Metanephros (tissue), 2 donors: ENCODE measurements around the gene FBXL22.

GRCh38 chr15:63041163-63041706, 1.3 kb upstream of the TPM1 start:
- RAMPAGE, long total RNA = no peak

DNA sequence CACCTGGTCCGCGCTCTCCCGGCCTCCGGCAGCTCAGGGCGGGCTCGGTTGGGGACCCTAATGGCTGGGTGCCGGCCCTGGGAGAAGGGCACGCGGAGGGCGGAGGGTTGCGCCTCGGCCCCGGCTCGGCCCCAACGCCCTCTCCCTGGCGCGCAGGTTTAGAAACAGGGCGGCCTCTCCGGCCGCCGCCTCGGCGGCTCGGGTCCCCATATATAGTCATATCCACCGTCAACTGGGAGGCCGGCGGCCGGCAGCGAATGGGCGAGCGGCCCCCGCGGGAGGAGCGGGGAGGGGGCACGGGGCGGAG, 273 bp upstream of the TPM1 start:
- RAMPAGE, long total RNA = no peak

DNA sequence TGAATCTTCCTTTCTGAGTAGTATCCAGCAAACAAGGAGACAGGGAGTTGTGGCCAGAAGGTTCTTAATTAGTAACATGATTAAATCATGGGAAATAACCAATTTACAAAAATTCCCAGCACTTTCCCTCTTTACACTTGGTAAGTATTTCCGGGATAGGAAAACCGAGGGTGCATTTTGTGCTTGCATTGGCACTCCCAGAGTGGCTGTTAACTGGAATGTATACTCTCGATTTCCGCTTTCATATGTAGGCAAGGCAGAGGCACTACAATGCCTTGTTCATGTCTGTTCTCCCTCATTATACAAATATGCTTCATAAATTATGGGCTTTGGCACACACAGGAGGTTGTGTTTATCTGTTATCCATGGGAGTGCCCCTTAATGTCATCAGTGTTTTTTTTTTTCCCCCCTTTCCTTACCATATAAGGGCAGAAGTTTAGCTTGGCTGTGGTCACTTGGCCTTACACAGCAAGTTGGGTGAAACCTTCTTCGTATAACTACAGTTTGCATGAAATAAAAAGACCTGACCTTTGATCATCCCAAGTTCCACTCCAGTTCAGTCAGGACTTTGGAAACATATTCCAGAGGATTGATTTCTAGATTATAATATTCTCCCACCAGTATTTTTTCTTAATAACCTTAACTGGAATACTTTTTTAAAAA, 8.7 kb downstream of the TPM1 start:
- RAMPAGE, long total RNA = no peak

DNA sequence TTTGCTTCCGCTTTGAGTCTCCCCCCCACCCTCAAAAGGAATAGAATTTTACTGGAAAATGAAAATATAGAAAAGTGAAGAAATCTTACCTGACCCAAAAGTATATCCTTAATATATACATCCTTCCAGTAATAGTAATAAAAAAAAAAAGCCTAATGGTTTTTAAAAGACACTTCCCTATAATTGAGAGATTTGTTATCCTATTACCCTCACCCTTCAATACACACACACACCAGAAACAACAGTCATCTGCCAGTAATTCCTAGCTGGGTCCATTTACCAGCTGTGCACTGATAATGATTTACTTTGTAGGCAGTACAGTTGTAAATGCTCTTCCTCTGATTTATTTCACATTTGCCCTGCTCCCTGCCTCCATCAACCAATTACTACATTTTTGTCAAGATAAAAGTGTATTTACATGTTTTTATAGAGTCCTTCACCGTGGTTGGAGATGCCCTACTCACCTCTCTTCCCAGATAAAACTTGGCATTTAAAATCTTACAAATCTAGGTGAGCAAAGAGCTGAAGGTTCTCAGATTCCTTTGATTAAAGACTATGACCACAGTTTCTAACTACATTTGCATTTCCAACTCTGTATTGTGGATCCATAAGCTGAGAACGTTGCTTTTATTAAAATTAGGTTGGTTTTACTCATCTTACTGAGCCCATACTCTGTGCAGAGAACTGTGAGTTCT, 12.5 kb downstream of the TPM1 start:
- RAMPAGE, long total RNA = no peak

DNA sequence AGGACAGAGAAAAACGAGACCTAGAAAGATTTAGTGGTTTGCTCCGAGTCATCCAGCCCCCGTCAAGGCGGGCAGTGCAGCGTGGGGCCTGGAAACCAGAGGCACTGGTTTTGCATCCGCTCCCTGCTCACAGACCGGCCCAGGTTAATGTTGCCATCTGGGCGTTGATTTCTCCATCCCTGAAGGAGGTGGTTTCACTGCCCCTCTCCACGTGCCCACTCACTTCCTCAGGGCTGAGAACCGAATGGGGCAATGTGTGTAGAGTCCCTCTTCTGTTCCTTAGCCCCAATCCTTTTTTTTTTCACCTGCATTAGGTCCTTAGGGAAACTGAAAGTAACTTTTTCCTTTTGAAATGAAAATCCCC, 32.8 kb downstream of the TPM1 start:
- RAMPAGE, long total RNA = no peak

DNA sequence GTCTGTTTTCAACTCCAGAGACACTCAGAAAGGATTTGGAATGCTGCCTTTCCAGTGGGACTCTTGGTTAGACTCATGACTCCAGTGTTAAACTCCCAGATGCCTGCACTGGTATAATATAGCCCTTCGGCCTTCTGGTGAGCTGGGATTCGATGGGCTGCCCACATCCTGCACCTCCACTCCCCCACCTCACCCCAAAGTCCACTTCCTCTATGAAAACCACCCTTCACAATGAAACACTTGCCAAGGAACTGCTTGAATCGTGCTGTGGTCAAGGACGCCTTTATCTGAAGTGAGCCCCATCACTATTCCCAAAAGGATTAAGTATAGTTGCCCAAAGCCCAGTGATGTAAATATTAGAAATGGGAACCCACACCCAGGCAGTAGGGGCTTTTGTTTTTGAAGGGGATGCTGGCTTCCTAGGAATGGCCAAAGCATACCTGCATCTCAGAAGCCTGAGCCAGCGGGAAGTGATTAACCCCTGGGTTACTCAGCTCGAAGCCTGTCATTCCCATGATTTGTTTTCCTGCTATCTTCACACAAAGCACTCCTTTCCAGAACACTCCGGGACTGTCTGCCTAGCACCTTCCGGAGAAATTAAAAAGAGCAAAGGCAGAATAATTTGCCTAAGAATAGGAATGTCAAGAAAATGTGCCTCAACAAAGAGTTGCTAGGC, 33.9 kb downstream of the TPM1 start:
- RAMPAGE, long total RNA = no peak

DNA sequence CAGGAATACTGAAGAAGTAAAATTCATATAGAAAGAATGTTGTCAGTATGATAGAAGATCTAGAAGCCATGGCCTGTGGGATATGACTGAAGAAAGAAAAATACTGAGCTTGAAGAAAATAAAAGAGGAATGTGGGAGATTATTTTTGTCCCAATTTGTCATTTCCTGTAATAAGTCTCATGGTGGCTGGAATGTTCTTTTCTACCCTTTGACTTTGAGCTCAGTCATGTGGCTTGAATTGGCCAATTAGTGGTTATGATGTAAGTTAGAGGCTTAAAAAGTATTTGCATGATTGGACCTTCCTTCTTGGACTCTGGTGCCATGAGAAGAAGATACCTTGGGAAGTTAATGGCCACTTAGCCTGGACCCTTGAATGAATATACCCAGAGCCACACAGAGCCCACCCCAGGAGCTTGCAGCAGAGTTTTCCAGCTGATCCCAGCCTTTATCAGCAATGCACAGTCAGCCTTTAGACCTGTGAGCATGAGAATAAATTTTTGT, 14.2 kb downstream of the APH1B start:
- RAMPAGE, long total RNA = no peak

GRCh38 chr15:63357701-63358234, 23.9 kb downstream of the CA12 start:
- RAMPAGE, long total RNA = no peak

GRCh38 chr15:63479576-63480158, 24.7 kb upstream of the USP3 start:
- RAMPAGE, long total RNA = no peak

GRCh38 chr15:63480422-63480721, 24.0 kb upstream of the USP3 start:
- RAMPAGE, long total RNA = no peak

DNA sequence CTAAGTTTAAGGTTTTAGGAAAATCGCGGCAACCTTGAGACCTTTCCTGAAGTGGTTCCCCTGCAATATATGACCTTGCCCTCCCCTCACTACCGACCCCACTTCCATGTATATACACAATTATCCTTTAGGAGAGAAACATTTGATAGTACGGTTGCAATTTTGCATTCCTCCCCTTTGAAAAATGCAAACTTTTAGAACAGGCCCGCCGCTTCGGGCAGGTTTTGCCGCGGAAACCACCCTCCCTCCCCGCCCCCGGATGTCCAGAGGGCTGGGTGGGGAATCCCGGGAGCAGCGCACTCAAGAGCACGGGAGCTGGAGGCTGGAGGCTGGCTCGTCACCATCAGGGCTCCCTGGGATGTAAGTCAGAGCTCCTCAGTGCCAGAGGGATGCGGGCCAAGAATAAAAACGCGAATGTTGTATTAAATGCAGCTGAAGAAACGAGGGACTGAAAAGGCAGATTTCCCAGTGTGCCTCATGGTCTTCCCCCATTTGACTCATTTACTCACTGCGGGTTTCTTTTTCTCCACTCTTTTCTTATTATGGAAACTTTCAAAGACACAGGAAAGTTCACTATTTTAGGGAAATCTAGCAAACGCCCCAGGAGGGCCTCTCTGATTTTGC, 3.1 kb upstream of the USP3 start:
- RAMPAGE, long total RNA = no peak

GRCh38 chr15:63510442-63510993, 6.1 kb downstream of the USP3 start:
- RAMPAGE, long total RNA = no peak

DNA sequence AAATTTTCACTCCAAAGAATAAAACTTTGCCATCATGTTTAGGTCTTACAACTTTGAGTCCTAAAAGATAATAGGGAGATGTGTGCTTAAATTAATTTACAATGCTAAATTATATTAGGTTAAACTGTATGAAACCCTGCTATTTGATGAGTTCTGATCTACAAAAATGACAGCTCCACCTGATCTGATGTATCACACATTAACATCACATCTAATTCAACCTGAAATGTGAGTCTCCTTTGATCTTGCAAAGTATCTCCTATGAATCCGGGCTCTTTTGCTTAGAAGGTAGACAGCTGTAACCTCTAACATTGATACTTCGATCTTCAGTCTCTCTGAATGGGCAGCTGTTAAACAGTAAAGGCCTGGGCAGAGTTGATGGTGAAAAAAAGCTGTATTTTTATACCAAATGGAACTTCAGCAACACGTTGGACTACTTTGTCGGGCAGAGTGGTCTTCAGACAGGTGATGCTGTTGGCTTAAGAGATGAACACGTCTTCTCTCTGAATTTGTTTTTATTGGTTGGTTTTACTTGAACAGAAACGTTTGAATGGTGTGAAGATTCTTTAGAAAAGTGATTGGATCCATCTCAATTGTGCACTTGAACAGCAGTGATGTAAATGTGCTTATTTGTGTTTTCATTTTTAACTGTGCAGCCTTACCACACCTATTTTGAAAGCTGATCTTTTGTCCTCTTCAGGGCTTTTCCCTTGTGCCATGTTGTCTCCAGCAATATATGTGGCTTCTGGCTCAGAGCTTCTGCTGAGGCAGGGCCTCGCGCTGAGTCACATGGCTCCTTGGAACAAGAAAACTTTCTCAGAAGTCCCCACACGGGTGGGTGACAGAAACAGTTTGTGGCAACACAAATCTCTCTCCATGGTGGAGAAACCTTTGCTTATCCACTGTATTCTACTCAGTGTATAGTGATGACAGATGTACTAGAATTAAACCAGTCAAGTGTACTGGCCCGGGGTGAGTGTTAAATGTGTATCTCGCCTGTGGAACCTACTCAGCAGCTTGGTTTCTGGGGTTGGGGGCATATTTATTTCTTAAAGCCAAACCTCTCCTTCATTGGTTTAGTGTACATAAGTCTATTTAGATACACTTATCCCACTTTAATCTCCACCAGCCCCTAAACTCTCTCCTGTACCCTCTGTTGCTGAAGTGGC, 3.7 kb upstream of the FBXL22 start:
- RAMPAGE, long total RNA = no peak

GRCh38 chr15:63596618-63597801, at the start of gene FBXL22:
Gene FBXL22, plus strand, starts transcription at chr15:63597387.
- RAMPAGE, long total RNA = no peak

DNA sequence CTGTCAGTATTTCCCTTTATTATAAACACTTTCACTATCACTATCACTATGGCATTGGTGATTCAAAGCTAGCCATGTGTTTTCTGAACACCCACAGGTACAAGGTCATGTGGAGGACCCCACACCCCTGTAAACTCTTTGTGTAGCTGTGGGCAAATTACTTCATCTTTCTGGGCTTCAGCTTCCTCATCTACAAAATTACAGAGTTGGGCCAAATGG, 41.7 kb downstream of the FBXL22 start:
- RAMPAGE, long total RNA = no peak

DNA sequence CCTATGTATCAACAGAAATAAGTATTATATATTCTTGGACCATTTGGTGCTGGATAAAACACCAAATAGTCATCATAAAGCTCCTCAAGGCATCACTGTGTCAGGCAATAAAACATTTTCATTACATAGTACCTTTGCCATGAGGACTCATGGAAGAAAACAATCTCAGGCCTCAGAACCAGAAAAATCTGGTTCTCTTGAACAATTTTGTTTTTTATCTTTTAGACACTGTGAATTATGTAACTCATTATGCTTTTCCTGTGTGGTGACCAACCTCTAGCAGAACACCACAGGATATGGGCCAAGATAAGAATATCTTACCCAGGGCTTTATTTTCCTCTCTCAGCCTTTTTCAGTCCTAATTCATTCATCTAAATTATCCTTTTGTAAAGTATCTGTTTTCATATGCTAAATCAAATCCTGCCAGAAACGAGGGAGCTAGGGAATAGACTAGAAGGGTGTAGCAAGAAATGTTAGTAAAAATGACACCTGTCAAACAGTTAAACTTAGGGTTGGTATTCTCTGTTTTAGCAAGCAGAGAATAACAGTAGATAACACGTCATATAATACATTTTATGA, 111.0 kb downstream of the FBXL22 start:
- RAMPAGE, long total RNA = no peak

- RAMPAGE, long total RNA = no peak
These were observed 115.4 kb downstream of the FBXL22 start for GRCh38 chr15:63712414-63713130.

DNA sequence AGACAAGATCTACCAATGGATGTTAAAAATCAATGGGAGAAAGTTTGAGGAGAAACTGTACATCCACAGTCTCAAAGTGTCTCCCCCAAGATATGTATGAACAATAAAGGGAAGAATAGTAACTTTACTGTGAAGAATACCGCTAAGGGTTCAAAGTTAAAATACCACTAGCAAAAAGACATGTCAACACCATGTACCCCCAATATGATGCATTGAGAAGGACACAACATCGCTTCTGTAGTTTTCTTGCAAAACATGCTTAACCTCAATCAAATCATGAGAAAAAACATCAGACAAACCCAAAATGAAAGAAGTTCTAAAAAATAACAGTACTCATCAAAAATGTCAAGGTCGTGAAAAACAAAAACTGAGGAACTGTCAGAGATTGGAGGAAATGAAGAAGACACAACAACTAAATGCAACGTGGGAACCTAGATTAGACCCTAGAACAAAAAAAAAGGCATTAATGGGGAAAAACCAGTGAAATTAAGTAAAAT, 3.6 kb downstream of the HERC1 start:
- RAMPAGE, long total RNA = no peak

DNA sequence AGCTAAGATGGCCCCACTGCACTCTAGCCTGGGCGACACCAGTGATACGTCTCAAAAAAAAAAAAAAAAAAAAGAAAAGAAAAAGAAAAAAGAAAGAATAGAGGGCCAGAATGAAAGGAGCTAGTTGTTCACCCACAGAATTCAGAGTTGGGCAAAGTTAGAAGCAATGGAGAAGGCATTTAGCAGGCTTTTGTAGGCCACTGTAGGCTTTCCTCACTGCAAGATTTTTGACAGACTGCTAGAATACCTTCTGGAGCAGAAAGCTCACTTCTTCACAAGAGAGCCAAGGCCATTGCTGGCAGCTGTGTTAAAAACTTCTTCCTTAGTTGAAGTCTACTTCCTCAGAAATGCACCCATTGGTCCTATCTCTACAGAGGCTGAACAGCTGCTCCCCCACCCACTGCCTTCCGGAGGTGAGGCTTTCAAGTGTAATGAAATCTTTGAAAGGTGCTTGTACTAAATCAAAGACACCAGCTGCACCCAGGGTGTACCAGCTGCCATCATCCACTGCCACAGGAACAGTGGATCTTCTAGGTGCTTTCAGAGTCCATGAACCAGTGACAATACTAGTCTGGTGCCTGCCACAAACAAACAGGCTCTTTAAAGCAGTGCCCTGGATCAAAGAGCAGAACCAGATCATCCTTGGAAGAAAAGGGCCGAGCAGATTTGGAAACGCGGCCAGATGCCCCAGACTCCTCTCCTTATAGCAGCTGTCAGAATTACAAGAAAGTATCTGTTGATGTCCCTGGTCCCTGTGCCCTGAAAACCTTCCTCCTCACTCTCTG, 26.4 kb upstream of the HERC1 start:
- RAMPAGE, long total RNA = no peak

DNA sequence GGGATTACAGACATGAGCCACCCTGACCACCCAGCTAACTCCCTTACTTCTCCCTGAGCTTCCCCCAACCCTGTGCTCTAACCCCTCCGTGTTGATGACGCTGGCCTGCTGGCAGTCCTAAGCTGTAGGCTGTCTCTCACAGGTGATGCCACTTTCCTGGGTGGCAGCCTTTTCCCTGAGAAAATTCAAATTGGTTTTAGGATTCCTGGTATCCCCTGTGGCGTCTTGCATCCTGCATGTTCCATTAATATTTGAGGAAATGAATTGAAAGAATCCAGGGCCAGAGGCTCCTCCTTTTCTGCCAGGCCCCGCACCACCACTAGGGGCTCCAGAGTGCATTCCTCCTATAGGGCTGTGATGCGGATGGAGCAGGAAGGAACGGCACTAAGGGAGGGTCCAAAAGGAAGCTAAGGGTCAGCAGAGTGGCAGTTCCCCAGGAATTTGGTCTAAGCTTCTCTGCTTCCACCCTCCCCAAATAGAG, 101.1 kb downstream of the DAPK2 start:
- RAMPAGE, long total RNA = no peak